HGPS cell (cell line): ENCODE results near the genes MTERF1 and AKAP9.

DNA sequence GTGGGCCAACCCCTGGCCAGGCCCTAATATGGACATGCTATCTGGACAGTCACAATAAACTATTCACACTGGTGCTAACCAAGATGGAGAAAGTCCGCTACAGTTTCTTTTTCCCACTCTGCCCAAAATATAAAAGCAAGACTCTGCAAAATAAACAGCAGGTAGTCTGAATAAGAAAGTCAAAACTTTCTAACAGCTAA, 83.9 kb downstream of the ELAPOR2 start:
- RRBS: no CpG with 5 or more reads among the region's 1 CpG

GRCh38 chr7:87218661-87219412, 695 bp downstream of the TMEM243 start:
- RRBS: 6% methylated on average over 6 of the region's 15 CpGs

GRCh38 chr7:87410413-87410808, 64.9 kb downstream of the CROT start:
- RRBS: no CpG with 5 or more reads among the region's 1 CpG

DNA sequence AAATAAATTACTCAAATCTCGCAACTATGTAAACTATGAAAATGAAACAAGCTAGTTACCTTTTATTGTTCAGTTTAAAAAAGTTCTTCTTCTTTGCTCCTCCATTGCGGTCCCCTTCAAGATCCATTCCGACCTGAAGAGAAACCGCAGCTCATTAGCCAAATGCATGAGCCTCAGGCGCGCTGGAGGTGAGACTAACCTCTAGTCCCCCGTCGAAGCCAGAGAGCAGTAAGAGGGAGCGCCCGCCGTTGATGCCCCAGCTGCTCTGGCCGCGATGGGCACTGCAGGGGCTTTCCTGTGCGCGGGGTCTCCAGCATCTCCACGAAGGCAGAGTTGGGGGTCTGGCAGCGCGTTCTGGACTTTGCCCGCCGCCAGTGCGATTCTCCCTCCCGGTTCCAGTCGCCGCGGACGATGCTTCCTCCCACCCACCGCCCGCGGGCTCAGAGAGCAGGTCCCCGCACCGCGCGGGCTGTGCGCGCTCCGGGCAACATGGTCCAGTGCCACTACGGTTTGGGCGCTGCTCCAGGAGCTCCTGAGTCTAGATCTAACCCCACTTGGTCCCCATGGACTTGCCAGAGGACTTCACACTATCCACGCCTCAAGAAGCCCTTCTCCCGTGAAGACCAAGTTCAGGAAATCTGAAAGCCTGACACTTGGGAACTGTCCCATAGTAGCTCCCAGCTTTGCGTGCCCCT, 479 bp downstream of the ABCB1 start:
- RRBS: 6% methylated on average over 12 of the region's 41 CpGs

- RRBS: no CpG with 5 or more reads among the region's 3 CpGs
These were observed 1.7 kb upstream of the STEAP2 start for GRCh38 chr7:90209704-90210403.

DNA sequence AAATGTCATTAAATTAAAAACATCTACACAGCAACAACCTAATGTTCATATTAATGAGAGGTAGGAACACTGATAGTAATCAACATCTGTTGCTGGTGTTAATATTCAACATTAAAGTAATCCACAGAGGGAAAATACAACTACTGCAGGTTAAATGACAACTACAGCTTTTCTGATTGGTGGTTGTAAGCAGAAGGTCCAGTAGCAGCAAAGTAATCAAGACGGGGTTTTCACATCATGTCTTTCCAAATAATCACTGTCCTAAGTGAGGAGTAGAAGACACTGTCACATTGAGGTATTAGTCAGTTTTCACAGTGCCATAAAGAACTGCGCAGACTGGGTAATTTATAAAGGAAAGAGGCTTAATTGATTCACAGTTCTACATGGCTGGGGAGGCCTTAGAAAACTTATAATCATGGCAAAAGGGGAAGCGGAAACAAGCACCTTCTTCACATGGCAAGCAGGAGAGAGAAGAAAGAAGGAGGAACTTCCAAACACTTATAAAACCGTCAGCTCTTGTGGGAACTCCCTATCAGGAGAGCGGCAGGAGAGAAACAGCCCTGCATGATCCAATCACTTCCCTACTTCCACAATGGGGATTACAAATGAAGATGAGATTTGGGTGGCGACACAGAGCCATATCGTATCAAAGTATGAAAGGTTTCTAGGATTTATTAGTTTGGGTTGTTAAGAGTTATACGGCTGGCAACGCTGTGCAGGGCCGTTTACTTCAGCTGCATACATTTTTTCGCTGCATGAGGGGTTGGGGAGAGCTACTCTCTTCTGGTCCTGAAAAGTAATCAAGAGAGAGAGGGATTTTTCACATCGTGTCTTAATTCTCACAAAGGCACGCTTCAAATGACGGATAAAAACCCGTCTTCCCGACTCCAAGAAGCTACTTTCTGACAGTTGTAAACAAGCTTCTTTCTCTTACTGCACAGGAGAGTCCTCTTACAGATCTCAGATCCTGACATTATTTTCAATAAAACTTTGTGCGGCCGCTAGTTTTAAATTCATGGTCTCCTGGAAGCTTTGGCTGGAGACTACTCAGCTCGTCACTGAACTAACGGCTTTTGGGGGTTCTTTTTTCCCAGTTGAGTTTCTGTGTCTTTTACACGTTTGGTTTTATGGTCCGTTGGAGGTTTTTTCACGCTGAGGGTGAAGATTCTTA, 912 bp upstream of the GTPBP10 start:
- RRBS: no CpG with 5 or more reads among the region's 23 CpGs

- RRBS: no CpG with 5 or more reads among the region's 17 CpGs
These were observed 1.1 kb downstream of the CDK14 start for GRCh38 chr7:90597076-90597839.

DNA sequence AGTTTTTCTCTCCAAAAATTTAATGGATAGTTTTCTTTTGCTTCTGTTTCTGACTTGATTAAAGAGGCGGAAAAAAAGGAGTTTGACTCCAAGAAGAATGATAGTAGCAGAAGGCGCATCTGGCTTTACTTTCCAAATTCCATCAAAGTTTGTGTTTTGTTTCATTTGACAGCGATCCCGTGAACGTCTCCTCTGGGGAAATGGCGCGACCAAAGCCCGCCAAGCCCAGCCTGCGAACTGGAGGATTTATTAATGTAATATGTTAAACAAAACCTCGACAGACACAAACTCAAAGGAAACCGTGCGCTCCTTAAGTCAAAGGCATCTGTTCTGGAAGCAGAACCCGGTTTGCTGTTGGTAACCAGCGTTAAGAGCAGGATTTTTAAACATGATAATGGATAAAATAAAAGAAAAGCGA, 564 bp upstream of the FZD1 start:
- RRBS: no CpG with 5 or more reads among the region's 15 CpGs

GRCh38 chr7:91455301-91455944, 191.2 kb downstream of the FZD1 start:
- RRBS: no CpG with 5 or more reads among the region's 12 CpGs

GRCh38 chr7:91880372-91881316, at the start of gene MTERF1:
Gene MTERF1, minus strand, starts transcription at chr7:91880702.
- RRBS: under 1% methylated on average over 3 of the region's 45 CpGs

DNA sequence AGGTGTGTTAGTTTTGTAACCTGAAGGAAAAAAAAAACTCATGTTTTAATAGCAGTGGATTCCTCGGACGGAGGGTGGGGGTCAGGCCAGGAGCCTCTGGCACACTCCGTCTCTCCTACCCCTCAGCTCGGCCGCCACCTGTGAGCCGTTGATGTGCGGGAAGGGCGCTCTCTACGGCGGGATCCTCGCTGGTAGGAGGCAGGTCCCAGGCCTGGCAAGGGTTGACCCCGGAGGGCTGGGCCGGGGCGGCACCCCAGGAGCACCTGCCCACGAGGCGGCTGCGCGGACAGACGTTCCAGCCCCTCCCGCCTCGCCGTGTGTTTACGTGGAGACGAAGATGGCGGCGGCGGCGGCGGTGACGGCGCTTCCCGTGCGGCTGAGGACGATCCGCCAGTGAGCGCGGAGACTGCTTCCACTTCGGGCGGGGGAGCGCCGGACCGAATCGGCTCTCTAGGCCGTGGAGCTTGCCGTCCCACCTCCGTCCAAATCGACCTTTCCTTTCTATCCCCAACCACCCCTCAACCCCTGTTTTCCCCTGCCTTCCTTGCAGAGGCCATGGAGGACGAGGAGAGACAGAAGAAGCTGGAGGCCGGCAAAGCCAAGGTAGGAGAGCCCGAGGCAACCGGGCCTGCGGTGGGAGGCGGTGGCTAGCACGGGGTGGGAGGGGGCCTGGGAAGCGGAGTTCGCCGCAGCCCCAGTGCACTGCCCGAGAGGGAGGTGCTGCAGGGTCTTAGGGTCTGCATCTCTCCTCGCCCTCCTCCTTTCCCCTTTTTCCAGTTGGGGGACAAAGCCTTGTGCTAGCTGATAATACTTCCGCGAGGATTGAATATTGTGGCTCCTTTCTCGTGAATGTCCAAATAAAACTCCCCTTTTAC, at the start of gene AKAP9:
Gene AKAP9, plus strand, starts transcription at position 318 of the 875 bp plus-strand sequence.
- RRBS: 50% methylated on average over 2 of the region's 62 CpGs

GRCh38 chr7:92061037-92061458, 73.2 kb downstream of the CYP51A1 start:
- RRBS: no CpG with 5 or more reads among the region's 5 CpGs

DNA sequence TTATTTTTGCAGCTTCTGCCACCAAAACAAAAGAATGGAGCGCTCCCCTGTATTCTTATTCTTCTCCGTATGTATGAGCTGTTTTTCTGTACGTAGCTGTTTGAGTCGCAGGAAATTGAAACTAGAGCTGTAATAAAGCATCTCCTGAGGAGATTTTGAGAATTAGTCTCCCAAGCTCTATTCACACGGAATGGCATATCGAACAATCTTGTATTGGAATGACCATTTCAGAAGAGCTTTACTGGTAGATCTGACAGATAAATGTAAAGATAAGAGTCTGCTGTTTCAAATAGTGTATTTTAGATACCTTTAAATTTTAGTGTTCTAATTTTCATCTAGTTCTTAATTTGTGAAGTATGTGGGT, 1.2 kb downstream of the ANKIB1 start:
- RRBS: no CpG with 5 or more reads among the region's 6 CpGs

GRCh38 chr7:92558232-92559229, 29.9 kb downstream of the RBM48 start:
- RRBS: no CpG with 5 or more reads among the region's 7 CpGs

GRCh38 chr7:92610243-92610911, 20.2 kb upstream of the FAM133B start:
- RRBS: no CpG with 5 or more reads among the region's 3 CpGs

DNA sequence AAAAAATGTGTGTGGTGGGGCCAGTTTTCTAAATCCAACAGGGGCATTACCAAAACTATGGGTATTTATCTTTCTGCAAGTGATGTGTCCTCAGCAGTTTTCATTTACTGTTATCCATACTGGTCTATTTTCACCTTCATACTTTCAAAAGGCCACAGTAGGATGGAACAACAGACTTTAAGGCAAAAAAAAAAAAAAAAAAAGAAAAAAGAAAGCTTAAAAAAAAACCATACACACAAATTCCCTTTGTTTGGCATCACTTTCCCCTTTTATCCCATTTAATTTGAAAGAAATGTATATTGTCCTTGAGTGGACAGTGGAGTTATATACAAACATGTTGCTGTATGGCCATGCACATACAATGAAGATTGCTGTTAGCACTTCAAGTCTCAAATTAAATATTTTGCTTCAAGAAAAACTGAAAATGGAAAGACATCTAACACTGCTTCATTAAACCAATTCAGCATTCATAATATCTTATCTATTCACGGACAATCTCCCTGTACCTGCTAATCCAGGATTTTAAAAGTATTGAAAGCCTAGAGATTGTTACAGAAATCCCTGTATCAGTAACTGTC, 76.8 kb downstream of the CDK6 start:
- RRBS: no CpG with 5 or more reads among the region's 1 CpG

DNA sequence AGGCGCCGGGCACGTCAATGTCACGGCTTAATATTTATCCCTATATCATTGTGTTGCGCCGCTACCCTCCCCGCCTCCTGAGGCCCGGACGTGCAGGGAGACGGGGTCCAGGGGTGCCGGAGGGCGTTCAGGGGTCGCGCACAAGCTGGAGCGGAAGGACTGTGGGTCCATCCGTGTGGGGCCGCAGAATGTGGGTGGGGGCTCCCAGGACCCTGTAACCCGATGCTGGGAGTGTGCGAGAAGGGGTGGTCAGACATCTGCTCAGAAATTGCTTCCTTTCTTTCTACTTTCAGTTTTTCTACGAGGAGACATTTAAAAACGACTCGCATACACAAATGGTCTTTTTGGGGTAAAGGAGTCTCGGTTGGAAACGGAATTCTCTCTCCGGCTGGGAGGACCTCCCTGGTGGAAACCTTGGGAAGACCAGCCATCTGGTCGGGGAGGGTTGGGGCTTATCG, 2.3 kb downstream of the CDK6 start:
- RRBS: 1% methylated on average over 7 of the region's 27 CpGs

DNA sequence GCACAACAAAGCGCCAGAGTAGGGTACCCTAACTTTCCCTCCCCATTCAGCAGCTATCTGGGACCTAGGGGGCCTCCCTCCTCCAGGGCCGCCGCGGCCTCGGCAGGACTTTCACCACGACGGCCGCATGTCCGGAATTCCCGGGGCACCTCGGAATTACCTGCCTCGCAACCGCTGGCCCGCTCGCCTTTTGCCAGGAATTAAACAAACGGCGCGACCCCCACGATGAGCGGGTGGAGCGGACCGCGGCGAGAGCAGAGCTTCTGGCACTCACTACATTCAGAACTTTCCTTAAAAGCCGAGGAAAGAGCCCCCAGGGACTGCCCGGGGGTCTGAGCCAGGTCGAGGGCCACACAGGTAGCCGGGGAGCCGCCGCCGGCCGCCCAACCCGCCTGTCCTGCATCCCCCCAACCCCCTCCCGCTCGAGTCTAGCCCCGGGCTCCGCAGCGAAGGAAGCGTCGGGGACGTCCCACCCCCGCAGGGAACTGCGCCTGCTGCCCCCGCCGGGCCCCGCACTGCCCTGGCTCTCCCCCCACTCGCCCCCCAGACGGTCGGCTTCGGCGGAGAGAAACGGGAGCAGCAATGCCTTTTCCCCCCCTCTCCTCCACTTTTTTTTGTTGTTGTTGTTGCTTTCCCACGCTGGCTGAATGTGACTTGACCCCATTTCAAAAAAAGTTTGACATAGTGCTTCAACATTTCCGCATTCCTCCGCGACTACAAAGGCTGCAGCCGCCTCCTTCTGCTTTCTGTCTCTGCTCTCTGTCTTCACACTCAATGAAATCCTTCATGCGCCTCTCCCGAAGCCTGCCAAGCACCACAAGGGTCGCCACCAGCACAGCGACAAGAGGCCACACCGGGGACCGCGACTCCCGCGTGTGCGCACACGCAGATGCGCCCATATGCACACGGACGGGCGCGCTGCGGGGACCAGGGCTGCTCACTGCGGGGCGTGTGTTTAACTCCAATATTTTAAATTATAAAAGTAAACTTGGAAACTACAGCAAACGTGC, 1.2 kb downstream of the CDK6 start:
- RRBS: 2% methylated on average over 15 of the region's 77 CpGs

DNA sequence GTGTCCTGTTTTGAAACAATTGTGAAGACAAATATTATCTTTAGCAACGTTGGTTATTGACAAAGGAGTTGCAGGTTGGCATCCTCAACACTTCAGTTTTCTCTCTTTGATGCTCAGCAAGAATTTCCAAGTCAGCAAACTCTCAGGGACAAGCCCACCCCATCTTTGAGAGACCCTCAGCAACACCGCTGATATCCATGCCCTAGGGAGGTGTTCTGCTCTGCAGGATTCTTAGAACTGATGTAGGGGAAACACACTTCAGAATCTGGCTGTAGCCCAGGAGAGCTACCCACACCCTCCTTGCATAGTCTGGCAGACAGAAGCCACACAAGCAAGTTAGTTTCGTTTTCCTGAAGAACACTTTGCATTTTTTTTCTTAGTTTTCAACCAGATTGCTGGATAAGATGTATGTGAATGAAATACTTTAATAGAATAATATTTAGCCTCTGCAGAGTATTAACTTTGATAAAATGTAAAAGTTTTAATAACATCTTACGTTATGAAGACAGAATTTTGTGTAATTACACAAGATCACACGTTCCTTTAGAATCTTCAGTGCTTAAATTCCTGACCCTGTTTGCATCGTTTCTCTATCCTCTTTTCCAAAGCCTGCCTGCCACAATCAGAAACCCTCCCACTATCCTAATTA, 742 bp downstream of the SAMD9L start:
- RRBS: no CpG with 5 or more reads among the region's 6 CpGs

DNA sequence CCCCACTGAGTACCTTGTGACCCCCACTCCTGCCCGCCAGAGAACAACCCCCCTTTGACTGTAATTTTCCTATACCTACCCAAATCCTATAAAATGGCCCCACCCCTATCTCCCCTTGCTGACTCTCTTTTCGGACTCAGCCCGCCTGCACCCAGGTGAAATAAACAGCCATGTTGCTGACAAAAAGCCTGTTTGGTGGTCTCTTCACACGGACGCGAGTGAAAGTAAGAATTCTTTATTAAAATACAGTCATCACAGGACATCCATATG, 167.2 kb downstream of the VPS50 start:
- RRBS: no CpG with 5 or more reads among the region's 6 CpGs